ENCODE measurements around a stretch of chr6.

DNA sequence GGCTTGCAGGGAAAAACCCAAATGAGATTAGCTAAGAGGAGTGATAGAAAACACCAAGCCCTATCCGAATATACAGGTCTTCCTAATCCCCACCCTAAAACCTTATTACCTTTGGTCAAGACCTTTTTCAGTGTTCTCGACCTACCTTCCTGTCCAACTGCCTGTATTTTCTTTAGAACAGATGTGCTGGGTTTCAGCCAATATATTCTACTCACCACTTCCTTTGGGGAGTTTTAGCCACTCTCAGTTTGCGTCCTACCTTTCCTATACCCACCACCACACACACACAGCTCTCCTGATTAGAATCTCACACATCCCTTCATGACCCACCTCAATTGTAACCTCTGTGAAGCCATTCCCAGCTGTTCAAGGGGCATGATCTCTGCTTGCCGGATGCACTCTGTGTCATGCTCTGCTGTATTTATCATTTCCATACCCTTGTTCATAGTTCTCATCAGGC lies 39.6 kb downstream of the TRAM2 start:
- PRO-cap: no peak

DNA sequence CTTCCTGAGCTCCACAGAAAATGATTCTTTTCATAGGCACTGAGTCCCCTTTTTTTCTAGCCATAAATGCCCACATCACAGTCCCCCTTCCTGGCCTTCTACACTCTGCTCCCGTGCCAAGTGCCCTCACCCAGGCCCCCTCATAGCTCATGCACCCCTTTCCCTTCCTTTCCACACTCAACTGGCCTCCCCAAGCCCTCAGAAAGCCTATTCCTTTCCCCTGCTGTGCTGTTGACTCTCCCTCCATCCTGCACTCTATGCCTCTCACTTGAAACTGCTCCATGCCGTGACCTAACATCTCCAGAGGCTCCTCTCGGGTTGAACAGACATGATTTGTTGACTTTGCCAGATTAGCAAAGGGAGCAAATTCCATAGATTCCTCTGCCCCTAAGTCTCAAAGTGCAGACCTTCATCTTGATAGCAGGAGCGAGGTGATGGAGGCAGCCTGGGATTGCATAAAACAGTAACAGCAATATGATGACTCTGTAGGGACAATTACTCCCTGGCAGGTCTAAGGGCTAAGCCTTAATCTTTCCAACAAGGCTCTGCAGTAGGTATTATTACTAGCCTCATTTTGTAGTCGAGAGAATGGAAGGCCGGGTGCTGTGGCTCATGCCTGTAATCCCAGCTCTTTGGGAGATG lies 12.2 kb upstream of the TRAM2 start:
- PRO-cap: no peak

DNA sequence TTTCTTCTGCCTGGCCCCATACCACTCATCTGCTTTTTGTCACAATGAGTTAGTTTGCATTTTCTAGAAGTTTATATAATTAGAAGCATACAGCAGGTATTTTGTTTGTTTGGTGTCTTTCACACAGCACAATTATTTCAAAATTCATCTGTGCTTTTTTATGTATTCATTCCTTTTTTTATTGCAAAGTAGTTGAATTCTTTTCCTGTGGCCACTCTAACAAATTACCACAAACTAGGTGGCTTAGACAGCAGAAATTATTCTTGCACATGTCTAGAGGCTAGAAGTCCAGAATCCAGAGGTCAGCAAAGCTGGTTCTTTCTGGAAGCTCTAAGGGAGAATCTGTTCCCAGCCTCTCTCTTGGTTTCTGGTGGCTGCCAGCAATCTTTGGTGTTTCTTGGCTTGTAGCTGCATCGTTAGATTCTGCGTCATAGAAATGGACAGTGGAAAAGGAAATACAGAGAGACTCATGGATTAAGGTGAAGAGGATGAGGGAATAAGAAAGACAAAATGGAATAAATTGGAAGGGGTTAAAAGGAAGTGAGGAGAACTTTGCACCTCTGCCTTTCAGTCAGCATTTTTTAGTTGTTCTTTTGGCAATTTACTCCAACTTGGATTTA lies 39.3 kb downstream of the GSTA2 start:
- PRO-cap: no peak

DNA sequence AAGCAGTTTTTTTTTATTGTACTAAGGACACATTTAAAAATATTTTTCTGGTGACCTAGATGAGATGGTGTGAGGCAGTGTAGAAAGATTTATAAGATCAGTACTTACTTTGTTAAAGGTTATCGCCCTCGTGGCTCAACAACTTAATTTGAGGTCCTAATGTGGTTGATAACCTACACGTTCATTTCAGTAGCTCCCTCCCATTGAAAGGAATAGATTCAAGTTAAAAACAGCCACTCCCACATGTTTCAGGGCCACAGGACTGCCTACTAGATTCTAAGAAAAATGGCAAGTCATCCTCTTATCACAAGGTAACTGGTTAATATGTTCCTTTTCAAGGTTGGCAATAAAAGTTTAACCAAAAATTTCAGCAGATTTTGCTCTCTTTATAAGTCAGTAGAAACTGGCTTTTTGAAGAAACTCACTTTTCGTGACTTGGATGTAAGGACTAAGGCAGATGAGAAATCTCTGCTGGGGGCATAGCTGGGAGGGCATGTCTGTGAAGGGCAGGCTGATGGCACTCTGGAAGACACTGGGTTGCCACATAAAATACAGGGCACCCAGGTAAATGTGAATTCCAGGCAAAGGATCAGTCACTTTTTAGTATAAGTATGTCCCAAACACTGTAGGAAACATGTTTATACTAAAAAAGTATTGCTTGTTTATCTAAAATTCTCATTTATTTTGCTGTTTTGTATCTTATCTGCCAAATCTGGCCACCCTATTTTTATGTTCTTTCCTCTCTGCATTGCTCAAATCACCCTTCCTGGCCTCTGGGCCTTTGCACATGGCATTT lies 16.9 kb downstream of the GSTA2 start:
- PRO-cap: no peak

DNA sequence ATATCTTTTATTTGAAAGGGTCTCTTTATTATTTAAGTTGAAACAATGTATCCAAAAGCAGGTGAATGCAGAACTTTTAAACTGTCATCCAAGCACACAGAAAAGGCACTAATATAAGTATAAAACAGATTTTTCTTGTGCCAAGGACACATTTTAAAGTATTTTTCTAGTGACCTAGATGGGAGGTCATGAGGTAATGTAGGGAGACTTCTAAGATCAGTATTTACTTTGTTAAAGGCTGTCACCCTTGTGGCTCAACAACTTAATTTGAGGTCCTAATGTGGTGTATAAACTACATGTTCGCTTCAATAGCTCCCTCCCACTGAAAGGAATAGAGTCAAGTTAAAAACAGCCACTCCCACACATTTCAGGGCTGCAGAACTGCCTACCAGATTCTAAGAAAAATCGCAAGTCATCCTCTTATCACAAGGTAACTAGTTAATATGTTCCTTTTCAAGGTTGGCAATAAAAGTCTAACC lies 15.2 kb downstream of the GSTA1 start:
- PRO-cap: no peak

GRCh38 chr6:52918205-52918739 lies 8.8 kb upstream of the GSTA3 start:
- PRO-cap: no peak

DNA sequence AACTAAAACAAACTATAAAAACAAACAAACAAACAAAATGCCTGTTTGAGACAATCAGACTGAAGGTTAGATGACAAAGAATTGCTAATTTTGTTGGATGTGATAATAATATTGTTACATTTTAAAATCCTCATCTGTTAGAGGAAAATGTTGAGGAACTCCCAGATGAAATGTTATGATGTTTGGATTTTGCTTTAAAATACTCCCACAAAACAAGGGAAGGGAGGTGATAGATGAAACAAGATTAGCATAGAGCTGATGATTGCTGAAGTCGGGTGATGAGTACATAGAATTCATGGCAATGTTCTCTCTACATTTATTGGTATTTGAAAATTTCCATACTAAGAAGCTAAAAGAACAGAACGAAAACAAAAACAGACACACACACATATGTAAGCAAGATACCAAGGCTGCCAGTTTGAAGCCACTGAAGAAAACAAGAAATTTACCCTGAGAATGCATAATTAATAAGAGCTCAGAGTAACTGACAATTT lies 1.6 kb downstream of the GSTA4 start:
- PRO-cap: no peak

DNA sequence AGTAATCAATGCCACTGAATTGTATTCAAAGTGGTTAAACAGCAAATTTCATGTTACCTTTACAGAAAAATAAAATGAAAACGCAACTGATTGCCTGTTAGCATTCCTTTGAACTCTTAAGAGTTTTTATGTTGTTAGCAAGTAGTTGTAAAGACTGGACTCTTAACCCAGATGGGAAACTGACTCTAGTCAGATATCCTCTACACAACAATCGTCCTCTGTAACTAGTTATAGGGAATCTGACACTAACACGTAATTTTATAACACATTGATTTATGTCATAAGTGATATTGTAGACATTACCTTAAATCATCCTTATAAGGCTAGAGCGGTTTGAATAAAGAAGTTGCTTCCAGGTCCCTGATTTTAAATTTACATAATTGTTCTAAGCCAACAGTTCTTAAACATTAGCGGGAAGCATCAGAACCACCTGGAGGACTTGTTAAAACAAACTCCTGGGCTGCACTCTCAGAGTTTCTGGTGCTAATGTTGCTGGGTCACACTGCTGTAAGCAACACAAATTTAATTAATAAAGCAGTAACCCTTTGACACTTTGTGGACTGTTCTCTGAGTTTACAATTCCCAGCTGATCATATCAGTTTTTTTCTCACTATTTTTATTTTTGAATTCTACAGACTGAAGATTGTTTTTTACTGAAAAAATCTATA lies 704 bp upstream of the CILK1 start:
- PRO-cap: no peak

DNA sequence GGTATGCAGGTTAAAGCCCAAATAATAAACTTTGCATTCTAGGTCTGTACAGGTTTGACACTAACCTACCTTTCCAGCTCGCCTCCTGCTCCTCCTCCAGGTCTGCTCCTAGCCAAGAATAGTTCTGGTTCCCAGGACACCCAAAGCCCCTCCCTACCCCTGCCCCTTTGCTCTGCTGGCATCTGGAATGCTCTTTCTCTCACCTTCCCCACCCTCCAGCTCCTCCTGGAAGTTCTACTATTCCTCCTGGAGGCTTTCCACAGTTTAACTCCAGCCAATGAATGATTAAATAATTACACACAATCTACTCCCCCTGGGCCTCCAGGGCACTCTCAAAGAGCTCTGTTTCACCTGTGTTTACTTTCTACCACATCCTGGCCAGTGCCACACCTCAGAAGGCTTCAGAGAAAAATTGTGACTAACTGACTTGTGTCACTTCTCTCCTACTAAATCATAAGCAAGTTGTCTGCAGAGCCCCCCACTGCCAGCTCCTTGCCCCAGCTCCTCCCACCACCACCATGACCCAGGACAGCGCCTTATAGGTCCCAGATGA lies 36.2 kb downstream of the GCM1 start:
- PRO-cap: no peak

DNA sequence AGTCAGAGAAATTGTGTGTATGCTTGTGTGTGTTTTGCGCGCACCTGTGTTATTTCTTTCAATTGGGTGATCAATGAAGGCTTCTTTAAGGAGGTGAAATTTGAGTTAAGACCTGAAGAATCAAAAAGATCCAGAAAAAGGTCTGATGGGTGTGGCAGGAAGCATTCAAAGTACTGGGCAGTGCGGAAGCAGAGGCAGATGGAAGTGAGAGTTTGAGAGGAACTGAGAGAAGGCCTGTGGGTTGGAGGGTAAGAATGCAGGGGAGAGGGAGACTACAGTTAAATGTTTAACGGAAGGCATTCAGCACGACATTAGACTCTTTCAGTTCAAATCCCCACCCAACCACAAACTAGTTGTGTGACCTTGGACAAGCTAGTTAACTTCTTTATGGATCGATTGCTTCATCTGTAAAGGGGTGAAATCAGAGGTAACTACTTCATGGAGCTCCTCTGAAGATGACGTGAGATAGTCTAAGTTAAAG lies 50.5 kb upstream of the GCM1 start:
- PRO-cap: no peak

DNA sequence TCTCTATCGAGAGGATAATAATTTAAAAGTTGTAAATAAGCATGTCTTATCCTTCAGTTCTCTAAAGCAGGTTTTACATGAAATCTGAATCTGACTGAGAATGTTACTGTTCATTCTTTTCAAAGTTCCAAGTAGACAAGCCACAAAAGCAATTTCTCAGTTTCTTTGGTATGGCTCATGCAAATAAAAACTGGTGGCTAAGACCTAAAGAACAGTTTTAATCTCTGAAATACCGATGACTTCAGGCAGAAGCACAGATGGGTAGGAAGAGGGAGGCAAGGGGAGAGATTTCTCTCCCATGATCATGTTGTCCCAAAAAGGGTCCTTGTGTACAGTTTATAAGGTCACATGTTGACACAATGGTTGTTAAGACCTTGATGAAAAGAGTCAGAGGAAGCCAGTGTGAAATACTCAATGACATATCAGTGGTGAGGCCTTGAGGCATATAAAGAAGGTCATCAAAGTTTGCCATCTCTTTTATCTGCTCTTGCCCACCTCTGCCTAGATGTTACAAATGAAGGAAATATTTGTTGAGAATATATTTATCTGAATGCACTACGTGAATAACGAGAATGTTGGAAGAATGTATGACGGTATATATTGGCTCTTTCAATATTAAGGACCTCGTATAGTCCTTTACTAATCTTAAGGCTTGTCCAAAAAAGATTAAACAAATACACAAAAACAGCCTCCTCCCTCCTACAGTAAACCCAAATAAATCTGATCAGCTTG lies 87.8 kb upstream of the GCM1 start:
- PRO-cap: no peak

- PRO-cap: no peak
Observed at GRCh38 chr6:53240736-53241193, 92.1 kb upstream of the GCM1 start.

DNA sequence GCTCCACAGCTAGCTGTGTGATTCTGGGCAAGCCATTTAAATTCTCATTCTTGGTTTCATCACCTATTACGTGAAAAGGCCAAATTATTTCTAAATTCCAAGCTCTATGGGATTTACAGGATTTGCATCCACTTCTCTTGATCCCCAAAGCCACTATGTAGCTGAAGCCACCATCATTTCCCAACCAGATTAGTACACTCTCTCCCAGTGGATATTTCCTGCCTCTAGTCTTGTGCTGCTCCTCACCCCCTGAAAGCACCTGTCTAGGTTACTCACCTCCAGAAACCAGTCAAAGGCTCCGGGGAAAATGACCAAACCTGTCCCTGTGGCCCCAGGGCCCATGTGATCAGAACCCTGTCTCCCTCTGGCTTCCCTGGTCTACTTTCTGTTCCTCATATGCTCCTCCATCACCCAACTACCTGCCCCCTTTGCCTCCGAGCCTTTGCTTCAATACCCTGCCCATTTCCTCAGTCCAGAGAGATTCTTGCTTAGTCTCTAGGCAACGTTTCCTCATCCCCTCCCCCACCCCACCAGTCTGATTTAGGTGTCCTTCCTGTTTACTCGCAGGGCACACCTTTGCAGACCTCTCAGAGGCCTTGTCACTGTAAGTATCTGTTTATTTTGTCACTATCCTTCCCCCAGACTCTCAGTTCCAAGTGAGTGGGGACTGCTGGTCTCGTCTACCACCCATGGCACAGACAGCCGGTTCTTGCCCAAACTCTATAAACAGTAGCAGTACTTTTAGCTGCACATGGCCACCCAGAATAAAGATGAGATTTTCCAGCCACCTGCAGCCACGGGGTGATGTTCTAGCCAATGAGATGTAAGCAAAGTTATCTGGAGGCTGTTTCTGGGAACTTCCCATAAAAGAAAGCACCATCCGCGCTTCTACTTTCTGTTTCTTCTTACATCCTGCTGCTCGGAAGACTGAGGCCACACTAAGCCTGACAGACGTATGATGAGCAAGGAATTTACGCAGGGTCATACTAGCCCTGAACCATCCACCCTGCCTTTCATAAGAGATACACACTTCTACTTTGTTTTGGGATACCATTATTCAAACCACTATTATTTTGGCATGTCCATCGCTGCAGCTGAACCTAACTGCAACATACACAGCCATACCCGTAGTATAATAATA lies 13.4 kb downstream of the ELOVL5 start:
- PRO-cap: no peak

GRCh38 chr6:53341180-53341919 lies 7.4 kb downstream of the ELOVL5 start:
- PRO-cap: no peak

GRCh38 chr6:53515754-53516349 lies 29.0 kb downstream of the GCLC start:
- PRO-cap: no peak

DNA sequence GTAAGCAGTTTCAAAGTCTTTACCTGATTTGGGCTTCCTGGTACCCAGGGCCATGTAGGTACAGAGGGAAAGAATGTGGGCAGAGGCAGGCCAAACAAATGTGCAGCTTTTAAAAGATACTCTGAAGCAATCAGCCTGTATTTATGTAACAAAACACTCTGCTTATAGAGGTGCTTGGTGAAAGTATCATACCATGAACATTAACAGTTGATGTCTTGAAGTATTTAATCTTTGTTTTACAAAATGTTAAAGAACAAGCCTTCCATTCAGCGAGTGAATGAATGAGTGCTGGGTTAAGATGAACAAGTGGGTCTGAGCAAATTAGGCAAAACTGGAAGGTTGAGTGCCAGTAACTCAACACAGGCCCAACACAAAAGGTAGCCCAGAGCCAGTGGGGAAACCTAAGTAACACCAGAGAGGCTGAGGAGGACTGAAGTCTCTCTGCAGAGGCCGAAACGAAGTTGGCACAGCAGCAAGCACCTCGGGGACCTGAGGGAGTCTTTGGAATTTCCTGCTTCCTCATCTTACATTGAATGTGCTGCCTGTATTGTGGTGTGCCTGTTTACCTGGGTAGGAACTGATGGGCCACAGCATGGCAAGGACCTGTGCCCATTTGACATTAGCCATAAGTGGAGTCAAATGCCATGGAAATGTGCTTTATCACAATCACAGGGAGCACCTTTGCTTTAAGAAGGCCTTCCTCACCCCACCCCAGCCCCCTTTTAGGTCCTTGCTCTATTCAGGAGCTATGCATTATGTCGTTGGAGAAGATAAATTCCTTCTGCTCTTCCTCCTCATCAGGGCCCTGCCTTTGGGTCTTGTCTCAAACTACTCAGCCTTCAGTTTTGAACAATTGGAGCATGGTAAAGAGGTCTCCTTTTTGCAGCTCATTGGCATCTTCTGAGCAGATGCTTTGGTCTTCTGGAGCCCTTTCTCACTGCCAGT lies 60.5 kb downstream of the LRRC1 start:
- PRO-cap: no peak

DNA sequence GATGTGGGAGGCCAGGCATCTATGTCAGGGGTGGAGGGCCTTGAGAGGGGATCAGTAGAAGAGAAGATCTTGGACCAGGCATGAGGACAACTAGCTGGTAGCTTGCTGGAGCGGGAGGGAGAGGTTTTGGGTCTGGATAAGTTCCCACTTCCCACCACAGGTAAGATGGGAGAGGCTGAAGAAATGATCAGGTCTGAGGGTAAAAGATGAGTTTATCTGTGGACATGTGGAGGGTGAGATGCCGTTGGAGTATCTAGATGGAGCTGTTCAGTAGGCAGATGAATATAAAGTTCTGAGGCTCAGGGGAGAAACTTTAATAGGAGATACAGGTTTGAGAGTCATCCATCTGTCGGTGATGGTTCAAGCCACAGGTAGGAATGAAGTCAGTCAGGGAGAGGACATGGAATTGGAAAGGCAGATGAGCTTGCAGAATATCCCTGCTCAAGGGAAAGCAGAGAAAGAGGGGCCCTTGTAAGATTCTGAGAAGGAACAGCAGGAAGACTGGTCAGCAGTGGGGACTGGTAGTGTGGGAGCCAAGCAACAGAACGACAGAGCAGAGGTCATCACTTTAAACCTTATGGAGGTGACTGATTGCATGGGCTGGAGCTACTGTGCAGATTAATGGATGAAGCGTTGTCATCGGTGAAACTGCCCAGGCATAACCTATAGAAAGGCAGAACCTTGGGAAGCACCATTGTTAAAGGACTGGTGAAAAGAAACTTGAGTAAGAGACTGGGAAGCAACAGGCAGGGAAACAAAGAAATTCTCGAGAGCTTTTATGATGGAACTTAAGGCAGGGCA lies 62.2 kb downstream of the LRRC1 start:
- PRO-cap: no peak

DNA sequence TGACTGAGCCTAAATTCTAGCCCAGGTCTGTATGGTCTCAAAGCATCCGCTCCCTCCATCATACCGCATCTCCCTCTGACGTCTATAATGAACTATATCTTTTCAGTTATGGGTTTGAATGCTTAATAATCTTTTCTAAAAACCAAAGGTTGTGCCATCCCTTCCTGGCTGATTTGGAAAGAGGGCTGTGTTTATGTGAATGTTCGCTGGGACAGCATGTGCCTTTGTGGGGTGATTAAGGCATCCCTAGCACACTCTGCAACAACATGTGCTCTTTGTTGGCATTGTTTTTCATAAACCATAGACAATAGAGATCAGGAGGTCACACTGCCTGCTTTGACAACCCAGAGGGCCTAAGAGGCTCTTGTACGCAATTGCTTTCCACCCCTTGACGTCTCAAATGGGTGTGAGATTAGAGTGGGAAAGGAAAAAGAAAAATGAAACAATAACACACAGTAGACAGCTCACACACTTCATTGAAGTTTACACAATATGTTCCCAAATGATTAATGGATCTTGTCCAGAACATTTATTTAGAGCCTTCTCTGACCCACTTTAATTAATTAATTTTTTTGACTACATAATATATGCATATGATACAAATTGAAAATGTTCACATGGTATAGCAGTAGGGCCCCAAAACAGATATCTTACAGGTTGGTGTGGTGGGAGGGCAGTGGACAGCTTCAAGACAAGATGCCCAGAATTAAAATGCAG lies 116.1 kb downstream of the LRRC1 start:
- PRO-cap: no peak

DNA sequence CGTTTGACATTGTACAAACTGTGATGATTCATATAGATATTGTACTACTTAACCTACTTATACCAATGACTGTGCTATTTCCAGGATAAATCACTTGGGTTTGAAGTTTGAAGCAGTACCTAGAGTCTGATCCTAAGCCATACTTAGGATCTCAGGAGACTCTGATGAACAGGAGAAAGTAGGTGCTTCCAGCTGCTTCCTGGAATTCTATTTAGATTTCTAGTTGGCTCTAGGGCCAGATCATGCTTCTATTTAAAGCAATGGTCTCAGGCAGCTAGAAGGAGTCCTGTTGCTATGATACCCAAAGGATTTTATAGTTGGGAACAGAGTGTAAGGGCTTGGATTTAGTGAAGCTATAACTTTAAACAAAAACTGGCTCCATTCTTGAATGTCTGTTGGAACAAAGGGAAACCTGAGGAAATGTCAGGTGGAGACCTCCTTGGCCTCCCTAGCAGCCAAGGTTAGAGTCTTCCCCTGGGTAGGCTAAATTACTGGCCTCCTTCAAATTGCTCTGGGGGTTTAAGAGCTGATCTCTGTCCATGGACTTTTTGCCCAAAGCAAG lies 52.3 kb upstream of the TINAG start:
- PRO-cap: no peak

DNA sequence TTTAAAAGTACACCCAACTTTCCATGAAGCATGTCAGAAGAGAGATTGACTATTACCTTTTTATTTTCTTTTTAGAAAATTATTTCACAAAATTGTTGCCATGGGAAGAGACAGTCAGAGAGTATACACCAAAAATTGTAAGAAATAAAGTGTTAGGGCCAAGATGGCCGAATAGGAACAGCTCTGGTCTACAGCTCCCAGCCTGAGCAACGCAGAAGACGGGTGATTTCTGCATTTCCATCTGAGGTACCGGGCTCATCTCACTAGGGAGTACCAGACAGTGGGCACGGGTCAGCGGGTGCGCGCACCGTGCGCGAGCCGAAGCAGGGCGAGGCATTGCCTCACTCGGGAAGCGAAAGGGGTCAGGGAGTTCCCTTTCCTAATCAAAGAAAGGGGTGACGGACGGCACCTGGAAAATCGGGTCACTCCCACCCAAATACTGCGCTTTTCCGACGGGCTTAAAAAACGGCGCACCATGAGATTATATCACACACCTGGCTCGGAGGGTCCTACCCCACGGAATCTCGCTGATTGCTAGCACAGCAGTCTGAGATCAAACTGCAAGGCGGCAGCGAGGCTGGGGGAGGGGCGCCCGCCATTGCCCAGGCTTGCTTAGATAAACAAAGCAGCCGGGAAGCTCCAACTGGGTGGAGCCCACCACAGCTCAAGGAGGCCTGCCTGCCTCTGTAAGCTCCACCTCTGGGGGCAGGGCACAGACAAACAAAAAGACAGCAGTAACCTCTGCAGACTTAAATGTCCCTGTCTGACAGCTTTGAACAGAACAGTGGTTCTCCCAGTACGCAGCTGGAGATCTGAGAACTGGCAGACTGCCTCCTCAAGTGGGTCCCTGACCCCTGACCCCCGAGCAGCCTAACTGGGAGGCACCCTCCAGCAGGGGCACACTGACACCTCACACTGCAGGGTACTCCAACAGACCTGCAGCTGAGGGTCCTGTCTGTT lies 115.0 kb downstream of the FAM83B start:
- PRO-cap: no peak